Measurements from ENCODE around the genes EIF4EBP3, SRA1, APBB3, PCDHA2 and PCDHA12.

- PRO-cap, result no peak
Measured at GRCh38 chr5:140222379-140222883, 47.4 kb downstream of the CYSTM1 start.

- PRO-cap, result bidirectional peak, plus-strand start at chr5:140245548, minus-strand start at chr5:140245450
Measured at GRCh38 chr5:140244354-140245900, 58.0 kb downstream of the PFDN1 start.

DNA sequence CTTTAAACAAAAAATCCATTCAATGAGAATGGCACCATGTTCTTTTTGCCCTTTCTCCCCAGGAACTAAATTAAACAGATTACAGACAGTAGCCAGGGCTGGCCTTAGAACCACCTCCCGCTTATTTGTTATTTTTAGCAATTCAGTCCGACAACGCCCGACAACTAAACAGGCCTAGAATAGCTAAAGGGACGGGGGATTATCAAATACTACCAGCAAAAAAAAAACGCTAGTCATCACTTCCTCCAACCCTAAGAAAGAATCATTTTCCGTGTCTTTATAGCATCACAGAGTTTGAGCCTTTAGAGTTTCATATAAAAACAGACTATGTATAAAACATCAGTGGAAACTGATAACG lies 35.4 kb downstream of the PFDN1 start:
- PRO-cap, result no peak

GRCh38 chr5:140293388-140293804 lies 9.5 kb downstream of the PFDN1 start:
- PRO-cap, result no peak

- PRO-cap, result no peak
Measured at GRCh38 chr5:140343995-140344474, 2.4 kb downstream of the HBEGF start.

DNA sequence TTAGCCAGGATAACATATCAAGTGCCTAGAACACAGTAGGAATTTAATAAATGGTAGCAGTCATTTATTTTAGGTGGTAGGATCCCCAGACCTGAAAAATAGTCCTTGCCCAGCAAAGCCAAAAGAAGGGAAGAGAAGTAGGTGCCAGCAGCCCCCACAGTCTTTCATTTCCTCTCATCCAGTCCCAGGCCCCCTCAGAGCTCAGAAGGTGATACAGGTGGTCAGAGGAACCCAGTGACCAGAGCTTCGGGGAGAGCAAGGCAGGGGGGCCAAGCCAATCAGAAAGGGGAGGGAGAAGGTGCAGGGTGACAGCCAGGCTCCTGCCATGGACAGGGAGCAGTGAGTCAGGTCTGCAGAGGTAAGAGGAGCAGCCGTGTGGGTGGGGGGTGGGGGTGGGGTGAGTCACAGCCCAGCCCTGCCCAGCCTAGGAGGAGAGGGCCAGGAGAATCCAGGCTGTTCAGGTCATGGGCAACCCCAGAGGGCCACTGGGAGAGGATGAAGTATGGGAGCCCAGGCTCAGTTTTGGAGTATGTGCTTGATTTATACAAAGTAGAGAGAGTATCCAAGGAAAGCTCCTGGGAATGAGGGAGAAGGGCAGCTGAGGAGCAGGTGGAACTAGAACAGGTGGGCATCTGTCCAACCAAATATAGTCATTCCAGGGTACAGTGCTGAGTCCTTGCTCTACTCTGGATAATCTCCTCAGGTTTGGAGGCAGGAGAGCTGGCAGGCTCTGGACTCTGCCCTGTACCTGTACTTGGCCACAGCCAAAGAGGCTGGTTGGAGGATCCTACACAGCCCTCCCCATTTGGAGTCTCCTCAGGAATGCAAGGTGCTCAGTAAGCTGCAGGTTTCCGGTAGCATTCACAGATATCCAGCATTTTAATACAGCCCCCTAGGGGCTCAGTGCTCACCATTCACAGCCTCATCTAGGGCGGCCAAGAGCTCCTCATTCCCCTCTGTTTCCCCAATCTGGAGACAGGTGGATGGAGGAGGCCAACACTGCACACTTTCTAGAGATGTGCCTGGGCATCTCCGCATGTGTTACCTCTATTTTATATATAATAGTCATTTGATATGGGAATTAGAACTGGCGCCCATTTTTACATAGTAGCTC lies 1.6 kb downstream of the HBEGF start:
- PRO-cap, result no peak

DNA sequence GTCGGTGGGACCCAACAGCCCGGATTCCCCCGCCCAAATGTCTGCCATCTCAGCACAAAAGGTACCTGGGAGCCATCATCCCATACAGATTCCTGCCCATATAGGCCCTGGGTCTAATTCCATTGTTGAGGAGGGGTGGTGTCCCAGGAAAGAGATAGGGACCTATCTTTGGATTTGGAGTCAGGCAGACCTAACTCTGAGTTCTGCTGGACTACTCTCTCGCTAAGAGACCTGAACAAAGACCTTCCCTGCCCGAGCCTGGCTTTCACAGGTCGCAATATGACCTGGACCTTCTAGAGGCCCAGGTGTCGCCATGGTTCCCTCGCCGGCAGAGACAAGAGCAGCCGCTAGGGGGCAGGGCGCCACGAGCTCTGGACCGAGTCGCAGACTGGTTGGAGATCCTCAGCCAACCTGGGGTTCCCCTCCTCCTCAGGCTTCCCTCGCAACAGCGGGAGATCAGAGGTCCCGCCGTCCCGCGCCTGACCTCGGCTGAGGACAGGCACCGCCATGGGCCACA lies 3.1 kb downstream of the SLC4A9 start:
- PRO-cap, result no peak

DNA sequence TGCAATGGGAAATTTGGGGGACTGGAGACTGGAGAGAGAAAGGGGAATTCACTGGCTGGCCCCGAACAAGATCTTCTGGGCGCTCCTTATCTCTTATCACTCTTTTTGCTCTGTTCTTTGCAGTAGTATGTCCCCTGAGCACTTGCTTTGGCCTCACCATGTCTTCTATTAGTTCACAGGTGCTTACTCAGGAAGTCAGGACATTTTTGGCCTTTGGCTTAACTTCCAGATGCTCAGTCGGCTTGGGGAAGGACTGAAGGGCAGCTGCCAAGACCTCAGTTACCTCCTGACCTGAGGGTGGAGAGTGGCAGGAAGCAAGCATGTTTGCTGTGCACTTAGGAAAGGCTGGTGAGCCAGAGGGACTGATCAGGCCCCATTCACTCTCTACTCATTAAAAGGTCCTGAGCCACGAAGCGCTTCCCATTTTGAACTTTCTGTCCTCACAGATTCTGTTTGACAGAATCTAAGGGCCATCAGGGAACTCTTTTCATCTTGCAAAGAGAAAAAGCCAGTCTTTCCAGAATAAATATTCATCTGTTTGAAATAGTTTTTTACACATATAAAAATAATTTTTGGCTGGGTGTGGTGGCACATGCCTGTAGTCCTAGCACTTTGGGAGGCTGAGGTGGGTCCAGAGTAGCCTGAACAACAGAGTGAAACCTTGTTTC lies 14.7 kb downstream of the SLC4A9 start:
- PRO-cap, result no peak

- PRO-cap, result bidirectional peak, plus-strand start at chr5:140547679, minus-strand start at chr5:140547531
Measured at GRCh38 chr5:140547364-140547780, at the start of gene EIF4EBP3. Gene EIF4EBP3 (plus strand): TSS chr5:140547662.

GRCh38 chr5:140556925-140557616 lies at the start of gene SRA1:
Gene SRA1 (minus strand): TSS chr5:140557473.
- PRO-cap, result bidirectional peak, plus-strand start at chr5:140557515, minus-strand start at chr5:140557453

- PRO-cap, result no peak
Measured at GRCh38 chr5:140557617-140558455, 563 bp upstream of the SRA1 start.

- PRO-cap, result bidirectional peak, plus-strand start at chr5:140564458, minus-strand start at chr5:140564349; bidirectional peak, plus-strand start at chr5:140564828, minus-strand start at chr5:140564749
Measured at GRCh38 chr5:140564142-140564921, at the start of gene APBB3. Gene APBB3 (minus strand): TSS chr5:140564598.

- PRO-cap, result no peak
Measured at GRCh38 chr5:140576727-140576953, 12.0 kb downstream of the SLC35A4 start.

- PRO-cap, result bidirectional peak, plus-strand start at chr5:140595765, minus-strand start at chr5:140595661
Measured at GRCh38 chr5:140595358-140595901, 30.8 kb downstream of the SLC35A4 start.

DNA sequence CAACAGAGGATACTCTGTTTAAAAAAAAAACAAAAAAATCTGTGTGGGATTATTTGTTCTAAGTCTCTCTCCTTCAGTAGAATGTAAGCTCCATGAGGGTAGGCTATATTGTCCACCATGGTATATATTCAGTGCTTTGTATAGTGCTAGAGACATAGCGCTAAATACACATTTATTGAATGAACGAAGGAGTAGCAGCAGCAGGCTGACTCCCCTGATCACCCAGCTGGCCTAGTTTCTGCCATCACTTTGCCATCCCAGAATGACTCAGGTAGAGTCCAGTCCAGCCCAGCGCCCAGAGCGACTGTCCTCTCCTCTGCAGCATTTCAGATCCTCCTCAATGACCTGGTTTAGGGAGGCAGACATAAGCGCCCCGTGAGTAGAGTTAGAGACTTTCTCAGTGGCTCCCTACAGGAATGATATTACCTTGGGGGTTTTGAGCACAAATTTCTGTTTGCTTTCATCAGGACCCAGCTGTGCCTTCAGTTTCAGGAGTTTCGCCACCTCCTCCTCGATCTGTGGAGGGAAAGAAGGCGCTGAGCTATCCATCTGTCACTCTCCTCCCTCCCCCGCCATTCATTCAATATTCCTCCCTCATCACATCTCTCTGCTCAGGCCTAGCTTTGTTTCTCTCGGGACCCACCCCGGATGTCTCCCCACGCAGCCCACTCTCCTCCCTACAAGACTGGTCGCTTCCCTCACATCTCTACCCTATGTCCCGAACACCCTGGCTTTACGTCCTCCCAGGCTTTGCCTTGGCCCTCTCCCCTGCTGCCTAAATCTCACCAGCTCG lies 545 bp downstream of the HARS1 start:
- PRO-cap, result no peak

DNA sequence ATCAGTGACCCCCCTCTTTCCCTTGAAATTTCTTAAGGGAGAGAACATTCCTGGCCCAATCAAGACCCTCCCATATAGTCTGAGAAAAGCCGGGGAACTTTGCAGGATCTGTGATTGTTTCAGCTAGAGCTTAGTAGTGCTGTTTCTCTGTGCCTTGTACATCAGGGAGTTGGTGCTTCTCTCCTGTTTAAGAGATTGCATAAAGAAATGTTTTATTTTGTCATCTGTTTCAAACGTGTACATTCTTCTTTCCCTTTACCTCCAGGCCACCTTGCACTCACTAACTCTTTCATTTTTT lies 950 bp downstream of the ZMAT2 start:
- PRO-cap, result no peak

DNA sequence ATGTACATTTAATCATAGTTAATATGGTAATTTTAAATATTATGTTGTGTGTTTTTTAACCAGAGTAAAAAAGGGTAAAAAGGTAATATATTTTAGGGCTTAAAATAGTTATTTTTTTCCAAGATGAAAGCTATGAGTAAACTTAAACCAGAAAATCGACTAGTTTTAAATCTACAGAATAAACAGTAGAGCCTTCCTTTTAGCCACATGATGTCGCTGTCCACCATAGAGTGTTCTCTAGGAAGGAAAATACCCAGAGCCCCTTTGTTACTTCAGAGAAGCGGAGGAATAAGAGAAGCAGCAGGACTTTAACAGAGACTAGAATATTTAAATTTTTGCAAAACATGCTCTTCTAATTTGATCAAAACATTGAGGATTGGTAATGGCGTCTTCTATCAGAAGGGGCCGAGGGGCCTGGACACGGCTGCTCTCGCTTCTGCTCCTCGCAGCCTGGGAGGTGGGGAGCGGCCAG lies at the start of gene PCDHA2:
Gene PCDHA2, plus strand, starts transcription at position 270 of the 472 bp plus-strand sequence.
- PRO-cap, result no peak

DNA sequence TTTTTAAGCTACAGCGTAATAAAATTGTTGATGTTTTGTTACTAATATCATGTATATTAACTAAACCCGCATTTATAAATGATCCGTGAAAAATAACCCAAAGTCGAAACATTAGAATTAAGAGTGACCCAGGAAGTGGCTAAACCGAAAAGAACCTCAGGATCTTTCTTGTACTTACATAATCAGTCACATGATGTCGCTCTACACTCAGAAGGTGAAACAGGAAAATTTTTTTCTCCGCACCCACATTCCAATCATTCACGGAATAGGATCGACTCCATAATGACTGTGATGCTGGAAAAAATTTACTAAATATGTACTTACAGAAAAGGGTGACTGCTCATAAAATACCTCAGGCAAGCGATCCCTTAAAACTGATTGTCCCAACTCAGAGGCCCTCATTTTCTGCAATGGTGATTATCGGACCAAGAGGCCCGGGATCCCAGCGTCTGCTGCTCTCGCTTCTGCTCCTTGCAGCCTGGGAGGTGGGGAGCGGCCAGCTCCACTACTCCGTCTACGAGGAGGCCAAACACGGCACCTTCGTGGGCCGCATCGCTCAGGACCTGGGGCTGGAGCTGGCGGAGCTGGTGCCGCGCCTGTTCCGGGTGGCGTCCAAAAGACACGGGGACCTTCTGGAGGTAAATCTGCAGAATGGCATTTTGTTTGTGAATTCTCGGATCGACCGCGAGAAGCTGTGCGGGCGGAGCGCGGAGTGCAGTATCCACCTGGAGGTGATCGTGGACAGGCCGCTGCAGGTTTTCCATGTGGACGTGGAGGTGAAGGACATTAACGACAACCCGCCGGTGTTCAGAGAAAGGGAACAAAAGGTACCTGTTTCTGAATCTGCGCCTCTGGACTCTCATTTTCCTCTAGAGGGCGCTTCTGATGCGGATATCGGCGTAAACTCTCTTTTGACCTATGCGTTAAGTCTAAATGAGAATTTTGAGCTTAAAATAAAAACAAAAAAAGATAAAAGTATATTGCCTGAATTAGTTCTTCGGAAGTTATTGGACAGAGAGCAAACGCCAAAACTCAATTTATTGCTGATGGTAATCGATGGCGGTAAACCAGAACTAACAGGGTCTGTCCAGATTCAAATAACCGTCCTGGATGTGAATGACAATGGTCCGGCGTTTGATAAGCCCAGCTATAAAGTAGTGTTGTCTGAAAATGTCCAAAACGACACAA lies at the start of gene PCDHA12:
Gene PCDHA12, plus strand, starts transcription at position 246 of the 1,188 bp plus-strand sequence.
- PRO-cap, result no peak

DNA sequence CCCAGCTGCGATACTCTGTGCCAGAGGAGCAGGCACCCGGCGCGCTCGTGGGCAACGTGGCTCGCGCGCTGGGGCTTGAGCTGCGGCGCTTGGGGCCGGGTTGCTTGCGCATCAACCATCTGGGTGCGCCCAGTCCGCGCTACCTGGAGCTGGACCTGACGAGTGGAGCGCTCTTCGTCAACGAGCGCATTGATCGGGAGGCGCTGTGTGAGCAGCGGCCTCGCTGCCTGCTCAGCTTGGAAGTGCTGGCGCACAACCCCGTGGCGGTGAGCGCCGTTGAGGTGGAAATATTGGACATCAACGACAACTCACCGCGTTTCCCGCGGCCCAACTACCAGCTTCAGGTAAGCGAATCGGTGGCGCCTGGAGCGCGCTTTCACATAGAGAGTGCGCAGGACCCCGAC lies 617 bp downstream of the PCDHAC2 start:
- PRO-cap, result no peak

- PRO-cap, result no peak
Measured at GRCh38 chr5:141121963-141122313, 320 bp downstream of the PCDHB4 start.